A172 (cell line): ENCODE results near the genes SULT1A4 and ASPHD1.

DNA sequence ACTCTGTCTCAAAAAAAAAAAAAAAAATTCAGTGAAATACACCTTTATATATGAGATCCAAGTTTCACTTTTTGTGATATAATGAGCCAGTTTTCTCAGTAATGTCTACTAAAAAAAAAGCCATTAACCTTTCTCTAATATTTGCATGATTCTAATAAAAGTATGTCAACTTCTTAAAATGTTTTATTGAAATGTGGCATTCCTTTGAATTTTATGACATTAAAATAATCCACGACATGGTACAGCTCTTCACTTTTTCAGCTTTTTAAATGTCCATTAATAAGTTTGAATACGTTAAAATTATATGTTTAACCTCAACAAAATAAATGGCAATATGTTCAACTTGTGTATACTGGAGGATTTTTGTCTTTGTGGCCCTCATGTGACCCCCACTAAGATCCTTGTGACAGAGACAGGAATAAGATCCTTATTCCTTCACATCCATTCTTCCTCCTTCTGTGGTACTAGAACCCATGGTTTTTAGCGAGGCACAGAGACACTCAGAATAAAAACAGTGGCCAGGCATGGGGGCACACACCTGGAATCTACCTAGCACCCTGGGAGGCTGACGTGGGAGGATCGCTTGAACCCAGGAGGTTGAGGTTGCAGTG lies 7.7 kb upstream of the SPNS1 start:
- RAMPAGE, long total RNA = no peak

GRCh38 chr16:29106164-29106766 lies 121.4 kb downstream of the LAT start:
- RAMPAGE, long total RNA = no peak

DNA sequence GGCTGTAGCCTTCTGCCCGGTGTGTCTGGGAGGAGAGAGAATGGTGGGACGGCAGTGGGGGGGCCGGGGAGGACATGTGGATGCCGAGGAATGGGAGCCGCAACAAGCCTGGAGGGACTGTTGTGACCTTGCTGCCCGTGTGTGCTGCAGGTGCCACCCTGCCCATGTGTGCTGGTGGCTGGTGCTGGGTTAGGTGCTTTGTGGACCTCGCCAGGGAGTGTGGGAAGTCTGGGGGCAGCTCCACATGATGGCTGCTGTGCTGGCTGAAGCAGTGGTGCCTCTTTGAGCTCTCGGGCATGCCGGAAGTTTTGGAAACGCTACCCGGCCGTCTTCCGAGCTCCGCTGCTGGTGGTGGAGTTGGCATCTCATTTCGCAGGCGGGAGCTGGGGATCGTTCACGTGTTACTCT lies 132.2 kb downstream of the LAT start:
- RAMPAGE, long total RNA = no peak

DNA sequence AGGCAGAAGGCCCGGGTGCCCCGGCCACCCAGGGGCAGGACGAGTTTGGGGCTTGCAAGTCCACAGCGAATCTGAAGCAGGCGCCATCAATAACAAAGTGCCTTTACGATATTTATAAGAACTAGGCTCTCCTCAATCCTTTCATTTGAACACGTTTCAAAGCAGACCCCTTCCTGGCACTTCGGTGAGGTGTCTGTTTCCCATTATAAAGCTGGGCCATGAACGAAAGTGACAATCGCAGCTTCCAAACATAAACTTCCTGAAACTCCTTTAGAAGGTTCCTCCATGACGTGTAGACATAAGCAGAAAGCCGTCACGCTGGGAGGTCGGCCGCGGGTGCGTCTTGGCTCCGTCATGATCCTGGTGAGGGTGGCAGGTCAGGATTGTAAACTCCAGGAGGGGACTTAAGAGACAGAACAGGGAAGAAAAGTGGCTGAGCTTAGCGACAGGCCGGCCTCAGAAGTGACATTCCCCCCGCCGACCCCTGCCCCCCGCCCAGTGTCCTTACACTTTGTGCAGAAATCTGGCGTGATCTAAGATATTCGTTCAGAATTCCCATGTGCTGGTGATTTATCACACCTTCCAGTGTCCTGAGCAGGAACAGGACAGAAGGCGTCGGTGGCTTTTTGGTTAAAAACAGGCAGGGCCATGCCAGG lies 155.6 kb downstream of the LAT start:
- RAMPAGE, long total RNA = no peak

GRCh38 chr16:29148162-29148743 lies 163.4 kb downstream of the LAT start:
- RAMPAGE, long total RNA = no peak

DNA sequence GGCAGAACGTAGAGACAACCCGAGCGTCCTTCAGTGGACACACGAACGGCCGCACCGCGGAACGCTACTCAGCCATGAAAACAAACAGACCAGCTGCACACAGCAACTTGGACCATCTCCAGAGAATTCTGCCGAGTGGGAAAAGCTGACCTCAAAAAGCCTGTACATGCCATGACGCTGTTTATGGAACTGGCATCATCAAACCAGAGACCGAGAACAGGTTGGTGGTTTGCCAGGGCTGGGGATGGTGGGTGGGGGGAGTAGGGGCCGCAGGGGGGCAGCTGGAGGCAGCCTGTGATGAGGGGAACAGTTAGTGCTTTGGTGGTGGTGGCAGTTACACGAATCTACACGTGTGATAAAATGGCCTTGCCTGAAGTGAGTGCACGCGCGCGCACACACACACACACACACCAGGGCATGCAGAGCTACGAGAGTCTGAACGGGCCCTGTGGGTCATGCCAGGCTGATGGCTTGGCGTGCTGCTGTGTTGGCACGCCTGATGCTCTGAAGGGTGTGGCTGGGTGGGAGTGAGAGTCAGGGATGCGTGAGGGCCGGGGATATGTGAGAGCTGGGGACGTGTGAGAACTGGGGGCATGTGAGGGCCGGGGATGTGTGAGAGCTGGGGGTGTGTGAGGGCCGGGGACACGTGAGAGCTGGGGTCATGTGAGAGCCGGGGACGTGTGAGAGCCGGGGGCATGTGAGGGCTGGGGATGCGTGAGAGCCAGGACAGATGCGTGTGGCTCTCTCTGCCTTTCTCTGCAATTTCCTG lies 170.0 kb downstream of the LAT start:
- RAMPAGE, long total RNA = no peak

DNA sequence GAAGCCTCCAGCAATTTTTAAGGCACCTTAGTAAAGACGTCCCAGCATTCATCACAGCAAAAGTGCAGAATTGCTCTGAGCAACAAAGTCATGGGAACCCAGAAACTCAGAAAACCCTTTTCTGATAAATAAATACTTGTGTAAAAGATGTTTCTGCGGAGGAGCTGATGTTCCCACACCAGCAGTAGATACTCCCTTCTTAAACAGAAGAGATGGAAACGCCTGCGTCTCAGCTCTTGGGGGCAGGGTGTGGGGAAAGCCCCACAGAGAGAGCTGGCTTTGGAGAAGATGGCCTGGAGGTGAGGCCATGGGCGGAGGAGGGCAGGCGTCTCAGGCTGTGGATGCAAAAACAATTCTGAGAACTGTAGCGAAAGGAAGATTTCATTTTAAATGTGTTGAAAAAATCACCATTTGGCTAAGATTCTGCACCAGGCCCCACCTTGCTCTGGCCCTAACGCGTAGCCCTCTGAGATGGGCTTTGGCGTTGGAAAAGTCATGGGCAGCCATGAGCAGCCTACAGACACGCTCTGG lies 201.0 kb downstream of the LAT start:
- RAMPAGE, long total RNA = no peak

GRCh38 chr16:29218486-29219696 lies 187.6 kb downstream of the NPIPB11 start:
- RAMPAGE, long total RNA = no peak

DNA sequence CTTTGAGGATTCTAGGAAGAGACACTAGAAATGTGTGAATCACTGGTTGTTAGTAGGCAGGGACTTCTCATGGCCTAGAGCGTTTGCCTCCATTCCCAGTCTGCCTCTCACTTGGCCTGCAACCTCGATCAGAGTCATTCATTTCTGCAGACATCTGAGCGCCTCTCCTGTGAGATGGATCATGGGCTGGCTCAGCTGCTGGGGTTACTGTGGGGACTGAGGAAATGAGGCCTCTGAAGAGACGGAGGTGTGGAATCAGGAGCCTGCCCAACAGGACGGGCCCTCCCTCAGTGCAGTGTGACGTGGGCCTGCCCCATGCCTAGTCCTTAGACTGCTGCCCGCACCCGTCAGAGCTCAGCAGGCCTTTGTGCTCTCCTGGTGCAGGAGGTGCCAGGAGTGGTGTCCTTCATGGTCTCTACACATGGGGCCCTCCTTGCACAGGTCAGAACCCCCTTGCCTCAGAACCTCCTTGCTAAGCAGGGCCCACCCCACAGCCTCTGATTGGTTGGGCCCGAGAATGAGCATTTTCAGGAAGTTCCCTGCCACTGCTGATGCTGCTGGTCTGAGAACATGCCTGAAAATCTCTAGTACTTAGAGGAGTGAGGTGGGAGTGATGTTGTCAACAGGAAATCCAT lies 99.4 kb downstream of the NPIPB11 start:
- RAMPAGE, long total RNA = no peak

GRCh38 chr16:29318457-29318800 lies 88.1 kb downstream of the NPIPB11 start:
- RAMPAGE, long total RNA = no peak

DNA sequence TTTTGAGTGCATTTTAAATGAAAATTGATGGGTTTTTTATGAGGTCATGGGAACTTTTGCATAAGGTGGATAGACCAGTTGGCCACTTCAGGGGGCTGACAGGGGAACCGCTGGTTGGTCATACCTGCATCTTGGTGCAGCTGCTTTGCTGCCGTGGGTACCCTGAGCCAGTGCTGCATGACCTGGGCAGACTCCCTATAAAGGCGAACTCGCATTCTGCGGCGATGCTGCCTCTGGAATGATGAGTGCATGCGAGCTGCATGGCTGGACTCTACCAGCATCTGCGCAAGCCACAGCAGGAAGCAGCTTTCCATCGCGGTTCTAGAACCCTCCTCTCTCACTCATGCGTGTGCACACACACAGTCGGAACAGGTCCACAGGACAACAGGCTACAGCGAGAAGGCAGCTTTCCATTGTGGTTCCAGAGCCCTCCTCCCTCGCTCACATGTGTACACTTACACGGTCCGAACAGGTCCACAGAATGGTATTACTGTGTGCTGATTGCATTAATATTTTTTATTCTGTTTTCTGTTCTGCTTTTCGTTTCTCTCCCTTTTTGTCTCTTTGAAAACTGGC lies 69.2 kb downstream of the NPIPB11 start:
- RAMPAGE, long total RNA = no peak

DNA sequence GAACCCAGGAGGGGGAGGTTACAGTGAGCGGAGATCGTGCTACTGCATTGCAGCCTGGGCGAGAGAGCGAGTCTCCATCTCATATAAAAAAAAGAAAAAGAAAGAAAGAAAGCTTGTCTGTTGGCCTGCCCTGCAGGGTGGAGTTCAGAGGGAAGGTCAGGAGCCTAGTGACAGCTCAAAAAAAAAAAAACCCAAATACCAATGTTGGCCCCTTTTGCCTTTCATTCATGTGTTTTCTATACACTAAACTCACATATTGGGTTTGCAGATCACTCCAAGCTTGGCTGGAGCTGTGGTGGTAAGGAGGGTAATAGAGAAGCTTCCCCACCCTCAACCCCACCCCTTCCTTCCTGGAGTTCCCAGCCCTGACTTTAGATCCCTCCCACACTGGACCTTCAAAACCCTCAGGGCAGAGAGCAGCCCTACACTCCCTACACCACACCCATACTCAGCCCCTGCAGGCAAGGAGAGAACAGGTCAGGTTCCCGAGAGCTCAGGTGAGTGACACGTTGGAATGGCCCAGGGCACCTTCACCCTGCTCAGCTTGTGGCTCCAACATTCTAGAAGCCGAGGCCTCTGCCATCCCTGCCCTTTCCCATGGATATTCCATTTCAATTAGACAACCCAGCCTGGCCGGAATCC lies at the start of gene SULT1A4:
SULT1A4 (plus strand) TSS at position 425 of the 642 bp plus-strand sequence.
- RAMPAGE, long total RNA = no peak

- RAMPAGE, long total RNA = no peak
Observed at GRCh38 chr16:29673993-29674648, 4.9 kb upstream of the QPRT start.

- RAMPAGE, long total RNA = no peak
Observed at GRCh38 chr16:29708757-29709415, 29.9 kb downstream of the QPRT start.

DNA sequence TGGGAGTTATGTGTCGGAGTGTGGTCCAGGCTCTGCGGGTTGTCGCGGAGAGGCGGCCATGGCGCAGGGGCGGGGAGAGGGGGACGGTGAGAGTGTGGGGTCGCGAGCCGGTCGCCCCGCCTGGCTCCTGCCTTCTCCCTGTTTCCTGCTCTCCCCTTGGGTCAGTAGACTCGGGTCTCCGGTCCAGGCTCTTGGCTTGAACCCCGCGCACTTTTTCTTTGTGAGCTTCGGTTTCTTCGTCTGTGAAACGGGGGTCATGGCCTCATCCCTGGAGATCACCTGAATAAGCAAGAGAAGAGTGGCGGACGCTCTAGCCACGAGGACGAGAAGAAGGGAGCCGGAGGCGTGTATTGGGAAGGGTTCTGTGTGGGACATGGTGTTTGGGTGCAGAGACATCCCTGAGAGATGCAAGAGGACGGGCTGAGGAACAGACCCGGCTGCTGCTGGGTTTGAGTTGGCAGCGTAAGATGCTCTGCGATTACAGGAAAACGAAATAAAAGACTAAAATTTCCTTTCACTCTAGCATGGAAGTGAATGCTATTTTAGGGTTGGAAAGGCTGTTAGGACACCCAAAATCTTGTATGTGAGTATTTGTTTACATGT lies 429 bp downstream of the KIF22 start:
- RAMPAGE, long total RNA = no peak

DNA sequence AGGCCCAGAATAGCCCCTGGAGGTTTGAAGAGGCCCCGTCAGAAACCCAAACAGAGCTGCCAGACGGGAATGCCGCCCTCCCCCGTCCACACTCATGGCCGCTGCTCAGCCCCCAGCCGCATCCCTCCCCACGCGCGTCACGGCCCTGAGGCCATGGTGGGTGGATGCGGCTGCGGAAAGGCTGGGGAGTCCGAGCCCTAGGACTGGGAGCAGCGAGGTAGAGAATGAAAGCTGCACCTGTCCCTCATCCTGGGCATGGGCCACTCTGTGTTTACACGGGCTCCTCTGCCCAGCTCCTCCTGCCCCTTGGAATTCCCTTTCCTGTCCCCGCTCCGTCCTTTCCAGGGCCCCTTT lies 616 bp upstream of the PRRT2 start:
- RAMPAGE, long total RNA = no peak

GRCh38 chr16:29816222-29816968 lies 443 bp downstream of the PAGR1 start:
- RAMPAGE, long total RNA = start-site peak on the plus strand at chr16:29816301-29816892, 95 and 242 reads in 2 replicates

DNA sequence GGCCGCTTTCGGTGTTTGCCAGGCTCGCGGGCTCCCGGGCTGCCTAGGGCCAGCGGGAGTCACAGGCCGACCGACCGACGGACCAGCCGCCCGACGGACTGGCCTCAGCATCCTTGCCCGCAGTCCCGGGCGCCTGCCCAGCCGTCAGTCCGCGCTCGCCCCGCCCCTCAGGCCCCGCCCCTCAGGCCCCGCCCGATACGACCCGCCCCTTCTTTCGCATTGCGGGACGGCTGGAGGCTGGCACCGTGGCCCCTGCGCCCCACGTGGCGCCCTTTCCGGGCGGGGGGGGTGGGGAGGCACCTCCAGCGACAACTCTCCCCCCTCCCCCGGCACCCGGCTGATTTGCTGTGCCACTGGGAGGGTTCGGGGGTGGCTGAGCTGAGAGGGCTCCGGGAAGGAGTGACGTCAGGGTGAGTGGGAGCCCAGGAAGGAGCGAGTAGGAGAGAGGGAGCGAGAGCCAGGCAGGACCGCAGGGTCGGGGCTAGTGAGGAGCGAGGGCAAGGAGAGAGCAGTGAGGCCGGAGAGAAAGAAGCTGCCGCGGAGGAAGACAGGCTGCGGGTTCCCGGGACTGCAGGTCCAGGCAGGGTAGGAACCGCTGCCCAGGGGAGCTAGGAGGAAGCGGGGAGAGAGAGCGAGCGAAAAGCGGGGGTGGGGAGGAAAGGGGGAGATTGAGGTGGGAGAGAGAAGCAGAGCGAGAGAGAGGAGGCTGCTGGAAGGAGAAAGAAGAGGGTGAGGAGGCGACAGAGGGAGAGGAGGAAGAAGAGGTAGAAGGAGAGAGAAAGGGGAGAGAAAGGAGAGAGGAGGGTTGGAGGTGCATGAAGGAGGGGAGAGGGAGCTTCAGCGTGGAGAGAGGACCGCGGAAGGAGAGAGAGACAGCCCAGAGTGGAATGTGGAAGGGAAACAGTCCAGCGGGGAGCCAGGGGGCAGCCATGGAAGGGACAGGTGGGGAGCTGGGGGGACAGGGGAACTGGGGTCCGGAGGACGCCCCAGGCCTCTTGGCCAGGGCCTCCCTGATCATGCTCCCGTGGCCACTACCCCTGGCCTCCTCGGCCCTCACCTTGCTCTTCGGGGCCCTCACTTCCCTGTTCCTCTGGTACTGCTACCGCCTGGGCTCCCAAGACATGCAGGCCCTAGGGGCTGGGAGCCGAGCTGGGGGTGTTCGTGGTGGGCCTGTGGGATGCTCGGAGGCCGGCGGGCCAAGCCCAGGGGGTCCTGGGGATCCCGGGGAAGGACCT lies at the start of gene ASPHD1:
ASPHD1 (plus strand) TSS at position 332 of the 1,235 bp plus-strand sequence.
- RAMPAGE, long total RNA = start-site peak on the plus strand centred at position 366 of the sequence, 163 bp wide, 20 and 110 reads in 2 replicates

- RAMPAGE, long total RNA = no peak
Observed at GRCh38 chr16:29994741-29995536, 478 bp downstream of the HIRIP3 start.

GRCh38 chr16:30082379-30082760 lies 6.6 kb downstream of the PPP4C start:
- RAMPAGE, long total RNA = no peak